Neuron (in vitro differentiated cells): ENCODE data around the gene GPR34.

DNA sequence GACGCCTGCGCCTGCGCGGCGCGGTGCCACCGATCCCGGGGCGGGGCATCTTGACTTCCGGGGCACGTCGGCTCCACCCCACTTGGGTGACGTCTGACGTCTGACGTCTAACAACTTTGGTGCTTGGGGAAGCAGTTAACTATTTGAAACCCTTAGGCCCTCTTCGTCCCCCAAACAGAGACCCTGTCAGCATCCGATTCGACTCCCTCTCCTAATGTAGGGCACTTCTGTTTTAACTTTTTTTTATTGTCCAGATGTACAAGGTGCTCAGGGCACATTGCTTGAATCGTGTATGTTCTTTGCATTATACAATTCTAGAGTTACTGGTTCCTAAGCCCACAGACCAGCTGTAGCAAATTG lies 244 bp upstream of the CXorf38 start:
- PRO-cap = no peak

GRCh38 chrX:40736342-40736738 lies 998 bp upstream of the MED14 start:
- PRO-cap = bidirectional peak, plus-strand start at chrX:40736446, minus-strand start at chrX:40736433

GRCh38 chrX:40933345-40934339 lies 151.6 kb upstream of the USP9X start:
- PRO-cap = no peak

DNA sequence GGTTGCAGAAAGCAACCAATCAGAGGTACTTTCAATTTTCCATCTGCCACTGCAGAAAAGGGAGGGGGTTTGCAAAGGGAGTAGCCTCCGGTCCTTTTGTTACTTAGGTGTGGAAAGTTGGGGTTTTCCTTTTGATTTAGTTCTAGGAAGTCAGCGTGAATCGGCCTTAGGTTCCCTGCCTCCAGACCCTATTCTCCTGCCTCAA lies 51.7 kb upstream of the USP9X start:
- PRO-cap = no peak

- PRO-cap = no peak
Measured at GRCh38 chrX:41096210-41096632, 11.0 kb downstream of the USP9X start.

DNA sequence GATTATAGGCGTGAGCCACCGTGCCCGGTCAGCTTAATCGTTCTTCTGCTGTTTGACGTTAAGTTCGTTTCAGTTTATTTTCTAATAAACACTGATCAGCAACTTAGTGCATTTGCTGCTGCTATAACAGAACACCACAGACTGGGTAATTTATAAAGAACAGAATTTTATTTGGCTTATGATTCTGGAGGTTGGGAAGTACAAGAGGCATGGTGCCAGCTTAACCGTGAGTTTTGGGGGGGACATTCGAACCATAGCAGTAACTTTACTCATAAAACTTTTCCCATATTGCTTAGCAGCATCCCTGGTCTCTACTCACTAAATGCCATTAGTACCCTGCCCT lies 62.4 kb downstream of the USP9X start:
- PRO-cap = no peak

GRCh38 chrX:41157519-41158239 lies 72.4 kb downstream of the USP9X start:
- PRO-cap = no peak

DNA sequence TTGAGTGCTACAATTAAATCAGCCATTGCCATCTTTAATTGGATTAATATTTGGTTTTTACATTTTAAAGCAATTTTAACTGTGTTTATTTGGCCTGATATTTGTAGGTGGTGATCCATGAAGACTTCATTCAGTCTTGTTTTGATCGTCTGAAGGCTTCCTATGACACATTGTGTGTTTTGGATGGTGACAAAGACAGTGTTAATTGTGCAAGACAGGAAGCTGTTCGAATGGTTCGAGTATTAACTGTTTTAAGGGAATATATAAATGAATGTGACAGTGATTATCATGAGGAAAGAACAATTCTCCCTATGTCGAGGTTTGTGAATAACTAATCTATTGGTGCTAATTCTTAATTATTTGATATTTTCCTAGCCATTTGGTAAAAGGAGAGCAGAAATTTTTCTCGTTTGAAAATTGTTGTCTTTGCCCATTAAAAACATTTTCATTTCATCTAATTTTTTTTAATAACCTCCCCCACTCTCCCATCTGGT lies 82.7 kb downstream of the USP9X start:
- PRO-cap = no peak

DNA sequence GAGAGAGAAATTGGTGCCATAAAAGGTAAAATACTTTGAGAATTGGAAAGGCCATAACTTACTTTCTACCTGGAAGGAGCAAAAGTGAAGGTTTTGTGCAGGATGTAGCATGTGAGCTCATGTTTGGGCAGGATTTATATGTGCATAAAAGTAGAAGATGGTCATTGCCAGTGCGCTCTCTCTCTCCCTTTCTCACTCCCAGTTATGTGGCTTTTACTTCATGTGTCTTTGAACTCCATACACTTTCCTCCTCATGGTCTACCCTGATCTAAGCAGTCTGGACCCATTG lies 106.5 kb downstream of the USP9X start:
- PRO-cap = no peak

DNA sequence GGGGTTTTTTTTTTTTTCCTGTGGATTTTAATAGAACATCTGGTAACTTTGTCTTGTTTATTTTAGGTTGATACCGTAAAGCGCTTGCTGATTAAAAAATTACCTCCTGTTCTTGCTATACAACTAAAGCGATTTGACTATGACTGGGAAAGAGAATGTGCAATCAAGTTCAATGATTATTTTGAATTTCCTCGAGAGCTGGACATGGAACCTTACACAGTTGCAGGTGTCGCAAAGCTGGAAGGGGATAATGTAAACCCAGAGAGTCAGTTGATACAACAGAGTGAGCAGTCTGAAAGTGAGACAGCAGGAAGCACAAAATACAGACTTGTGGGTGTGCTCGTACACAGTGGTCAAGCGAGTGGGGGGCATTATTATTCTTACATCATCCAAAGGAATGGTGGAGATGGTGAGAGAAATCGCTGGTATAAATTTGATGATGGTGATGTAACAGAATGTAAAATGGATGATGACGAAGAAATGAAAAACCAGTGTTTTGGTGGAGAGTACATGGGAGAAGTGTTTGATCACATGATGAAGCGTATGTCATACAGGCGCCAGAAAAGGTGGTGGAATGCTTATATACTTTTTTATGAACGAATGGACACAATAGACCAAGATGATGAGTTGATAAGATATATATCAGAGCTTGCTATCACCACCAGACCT lies 118.0 kb upstream of the DDX3X start:
- PRO-cap = no peak

DNA sequence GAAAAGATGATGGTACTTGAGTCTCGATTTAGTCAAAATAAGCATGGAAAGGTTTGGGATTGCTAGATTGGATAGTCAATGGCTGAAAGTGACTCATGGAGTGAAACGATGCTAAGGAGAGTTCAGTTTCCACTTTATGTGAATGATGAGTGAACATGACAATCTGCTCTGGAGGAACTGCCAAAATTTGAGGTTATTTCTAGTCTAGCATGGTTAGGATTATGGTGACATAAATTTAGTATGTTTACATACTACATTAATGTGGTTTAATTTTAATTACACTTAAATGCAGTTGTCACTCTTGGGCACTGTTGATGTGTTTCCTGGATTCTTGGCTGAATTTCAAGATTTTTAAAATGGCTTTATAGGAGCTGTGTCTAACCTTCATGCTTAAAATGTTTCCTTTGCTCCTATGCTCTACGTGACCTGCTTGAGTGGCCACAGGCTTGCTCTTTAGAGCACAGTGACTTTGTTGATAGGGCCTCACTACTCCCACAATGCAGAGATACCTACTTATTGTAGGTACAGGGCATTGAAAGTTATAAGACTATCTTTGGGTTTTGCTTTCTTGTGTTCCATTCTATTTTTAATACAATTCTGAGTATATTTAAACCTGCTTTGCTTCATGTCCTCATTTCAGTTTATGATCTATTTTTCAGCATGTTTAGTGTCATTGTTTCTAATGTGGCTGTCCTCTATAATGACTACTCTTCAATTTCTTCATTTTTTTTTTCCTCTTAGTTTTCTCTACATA lies 17.3 kb downstream of the DDX3X start:
- PRO-cap = no peak

DNA sequence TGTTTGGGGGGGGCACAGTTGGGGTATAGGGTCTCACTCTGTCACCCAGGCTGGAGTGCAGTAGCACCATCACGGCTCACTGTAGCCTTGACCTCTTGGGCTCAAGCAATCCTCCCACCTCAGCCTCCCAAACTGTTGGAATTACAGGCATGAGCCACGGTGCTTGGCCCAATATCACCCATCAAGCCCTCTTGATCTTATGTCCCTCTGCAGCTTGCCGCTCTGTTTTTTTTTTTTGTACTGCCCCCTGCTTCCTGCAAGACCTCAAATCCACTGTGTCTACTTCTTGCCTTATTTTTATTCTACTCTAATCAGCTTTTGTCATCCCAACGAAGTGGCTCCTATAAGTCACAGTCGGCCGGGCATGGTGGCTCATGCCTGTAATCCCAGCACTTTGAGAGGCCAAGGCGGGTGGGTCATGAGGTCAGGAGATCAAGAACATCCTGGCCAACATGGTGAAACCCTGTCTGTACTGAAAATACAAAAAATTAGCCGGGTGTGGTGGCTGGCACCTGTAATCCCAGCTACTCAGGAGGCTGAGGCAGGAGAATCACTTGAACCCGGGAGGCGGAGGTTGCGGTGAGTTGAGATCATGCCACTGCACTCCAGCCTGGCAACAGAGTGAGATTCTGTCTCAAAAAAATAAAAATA lies 27.0 kb downstream of the DDX3X start:
- PRO-cap = no peak

DNA sequence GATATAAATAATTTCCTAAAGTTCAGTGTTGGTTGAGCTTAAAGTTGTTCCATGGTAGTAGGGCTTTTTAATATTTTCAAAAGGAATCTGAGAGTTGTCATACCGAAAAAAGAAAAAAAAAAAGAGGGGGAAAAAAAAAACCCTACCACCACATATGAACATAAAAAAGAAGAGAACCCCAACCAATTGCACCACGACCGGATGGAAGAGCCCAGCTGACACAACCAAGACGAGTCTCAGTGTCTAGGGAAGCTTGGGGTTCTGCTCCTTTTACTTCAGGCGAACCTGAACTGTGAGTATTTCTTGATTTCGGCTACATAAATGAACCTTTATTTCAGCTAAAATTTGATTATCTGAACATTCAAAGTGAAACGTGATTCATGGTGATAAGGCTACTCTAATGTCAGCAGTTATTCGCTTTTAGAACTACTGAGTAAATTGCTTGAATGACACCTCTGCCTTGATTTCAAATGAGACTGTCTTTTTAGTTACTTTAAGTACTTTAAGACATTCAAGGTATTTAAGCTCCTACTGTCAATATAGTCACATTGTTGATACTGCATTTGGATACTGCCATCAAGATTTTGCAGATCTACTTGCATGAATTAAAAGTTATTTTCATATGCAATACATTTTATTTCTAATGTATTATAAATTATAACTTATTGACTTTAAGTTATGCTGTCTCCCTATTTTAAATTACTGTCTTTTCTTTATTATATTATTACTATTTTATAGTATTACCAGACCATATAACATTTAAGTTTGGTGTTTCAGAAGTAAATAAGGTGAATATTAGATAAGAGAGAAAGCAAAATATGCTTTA lies at the start of gene GPR34:
GPR34 (plus strand) TSS at position 181 of the 826 bp plus-strand sequence.
- PRO-cap = no peak

- PRO-cap = no peak
Measured at GRCh38 chrX:41733756-41734363, 9.9 kb downstream of the GPR82 start.

GRCh38 chrX:41760941-41761660 lies 37.1 kb downstream of the GPR82 start:
- PRO-cap = no peak

DNA sequence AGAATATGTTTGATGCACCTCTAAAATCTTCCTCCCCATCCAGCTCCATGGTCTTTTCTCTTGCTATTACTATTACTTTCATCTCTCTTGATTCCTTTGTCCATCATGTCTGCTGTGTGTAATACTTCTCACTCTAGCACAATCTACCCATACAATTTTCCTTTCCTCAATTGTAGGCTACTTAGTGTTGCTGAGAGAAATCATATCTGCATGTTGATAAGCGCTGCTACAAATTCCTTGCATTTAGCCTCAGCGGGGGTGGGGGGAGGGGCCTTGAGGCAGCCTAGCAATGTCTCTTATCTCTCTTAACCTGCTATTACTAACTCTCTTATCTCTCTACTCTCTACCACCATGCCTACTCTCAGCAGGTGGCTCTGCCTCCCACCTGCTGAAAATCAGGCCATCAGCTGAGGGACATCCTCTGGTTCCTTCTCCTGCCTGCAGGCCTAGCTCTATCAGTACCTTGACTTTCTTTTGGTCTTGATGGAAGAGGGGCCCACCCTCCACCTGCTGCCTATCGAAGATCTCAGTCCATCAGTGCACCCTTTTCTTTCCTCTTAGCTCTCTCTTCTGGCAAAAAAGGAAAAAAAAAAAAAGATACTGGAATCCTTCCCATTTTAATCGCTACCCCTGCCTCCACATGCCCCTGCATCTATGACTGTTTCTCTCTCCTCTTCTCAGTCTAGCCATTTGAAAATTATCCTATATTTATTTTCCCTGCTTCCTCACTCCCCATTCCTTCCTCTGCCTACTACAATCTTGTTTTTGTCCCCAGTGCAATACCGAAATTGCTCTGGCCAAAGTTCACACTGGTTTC lies 99.0 kb downstream of the GPR82 start:
- PRO-cap = no peak

DNA sequence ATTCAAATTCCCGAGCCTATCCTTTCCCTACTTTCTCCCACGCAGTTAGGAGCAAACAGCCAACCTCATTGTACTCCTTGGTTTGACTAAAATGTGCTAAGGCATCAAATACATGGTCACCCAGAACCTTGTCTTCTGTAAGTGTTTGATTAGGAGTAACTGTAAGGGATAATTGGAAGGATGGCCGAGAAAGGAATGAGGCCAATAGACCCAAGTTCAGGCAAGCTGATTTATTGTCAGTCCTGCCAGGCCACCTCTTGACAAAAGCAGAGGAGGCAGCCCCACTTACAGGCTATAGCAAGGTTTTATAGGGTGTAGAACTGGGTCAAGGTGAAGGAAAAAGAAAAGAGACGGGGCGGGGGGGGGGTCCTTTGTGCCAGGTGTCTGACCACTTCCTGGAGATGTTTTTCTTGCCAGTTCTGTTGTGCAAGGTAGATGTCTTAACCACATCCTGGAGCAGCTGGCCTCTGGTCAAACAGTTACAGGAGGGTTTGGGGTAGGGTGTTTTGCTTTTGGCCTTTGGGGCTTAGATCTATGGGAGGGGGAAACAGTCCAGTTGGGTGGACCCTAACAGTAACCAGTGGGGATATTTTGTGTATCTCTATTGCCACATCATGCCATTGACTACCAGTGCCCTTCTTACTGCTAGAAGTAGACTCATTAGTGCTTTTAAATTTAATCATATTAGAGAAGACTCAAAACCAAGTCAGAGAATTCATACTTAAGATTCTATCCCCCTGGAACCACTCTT lies 165.6 kb upstream of the PPP1R2C start:
- PRO-cap = no peak

- PRO-cap = no peak
Measured at GRCh38 chrX:43560459-43561022, 95.6 kb upstream of the MAOA start.

- PRO-cap = no peak
Measured at GRCh38 chrX:43743156-43744101, 87.3 kb downstream of the MAOA start.

DNA sequence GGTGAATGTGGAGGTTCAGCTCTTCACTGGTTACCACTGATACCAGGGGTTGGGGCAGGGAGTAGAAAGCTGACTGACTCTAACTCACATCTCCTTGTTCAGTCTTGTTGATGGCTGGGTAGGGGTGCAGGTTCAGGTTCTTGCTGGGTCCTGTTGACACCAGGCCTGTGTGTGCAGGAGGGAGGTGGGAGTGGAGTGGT lies 25.3 kb downstream of the KDM6A start:
- PRO-cap = no peak